Body of pancreas (tissue), 2 donors: ENCODE results near the gene GBX2.

DNA sequence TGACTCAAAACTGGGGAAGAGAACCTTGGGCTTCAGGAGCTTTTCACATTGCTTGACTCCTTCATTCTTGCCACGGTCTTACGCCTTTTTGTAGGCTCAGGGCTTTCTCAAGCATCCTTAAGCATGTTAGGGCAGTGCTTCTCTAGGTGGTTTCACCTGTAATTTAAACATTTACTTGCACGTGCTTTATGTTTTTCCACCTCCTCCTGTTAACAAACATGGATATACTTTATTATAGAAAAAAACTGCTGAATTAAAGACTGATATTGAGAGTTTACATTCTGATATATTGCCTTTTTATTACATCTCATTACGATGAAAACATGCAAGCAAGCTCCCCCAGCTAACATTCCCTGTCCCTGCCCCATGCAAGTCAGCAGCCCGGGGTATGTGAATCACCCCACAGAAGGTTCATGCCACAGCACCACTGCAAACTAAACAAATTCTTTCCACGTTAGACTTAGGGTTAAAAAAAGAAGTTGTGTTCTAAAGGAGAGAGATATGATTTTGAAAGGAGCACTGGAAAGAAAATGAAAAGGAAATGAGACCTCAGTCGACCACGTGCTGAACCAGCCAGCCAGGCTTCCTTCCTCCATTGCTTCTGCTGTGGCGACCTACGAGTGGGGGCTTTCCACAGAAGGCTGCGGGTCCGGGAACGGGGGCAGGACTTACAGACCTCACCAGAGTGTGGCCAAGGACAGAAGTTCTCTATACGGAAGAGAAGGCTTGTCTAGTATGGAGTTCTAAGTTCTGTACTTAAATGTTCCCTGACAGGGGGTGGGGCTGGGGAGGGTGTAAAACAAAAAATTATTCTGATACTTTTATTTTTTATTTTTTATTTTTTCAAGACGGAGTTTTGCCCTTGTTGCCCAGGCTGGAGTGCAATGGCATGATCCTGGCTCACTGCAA lies 52.0 kb downstream of the ARL4C start:
- PRO-cap, result no peak
- RAMPAGE, long total RNA, 2 experiments, result no peak in any of the 2 experiments

- PRO-cap, result no peak
- RAMPAGE, long total RNA, 2 experiments, result no peak in any of the 2 experiments
Measured at GRCh38 chr2:234631909-234632493, 135.1 kb upstream of the ARL4C start.

GRCh38 chr2:234863322-234863892 lies 88.4 kb upstream of the SH3BP4 start:
- PRO-cap, result no peak
- RAMPAGE, long total RNA, 2 experiments, result no peak in any of the 2 experiments

- PRO-cap, result no peak
- RAMPAGE, long total RNA, 2 experiments, result no peak in any of the 2 experiments
Measured at GRCh38 chr2:234950535-234951581, 959 bp upstream of the SH3BP4 start.

DNA sequence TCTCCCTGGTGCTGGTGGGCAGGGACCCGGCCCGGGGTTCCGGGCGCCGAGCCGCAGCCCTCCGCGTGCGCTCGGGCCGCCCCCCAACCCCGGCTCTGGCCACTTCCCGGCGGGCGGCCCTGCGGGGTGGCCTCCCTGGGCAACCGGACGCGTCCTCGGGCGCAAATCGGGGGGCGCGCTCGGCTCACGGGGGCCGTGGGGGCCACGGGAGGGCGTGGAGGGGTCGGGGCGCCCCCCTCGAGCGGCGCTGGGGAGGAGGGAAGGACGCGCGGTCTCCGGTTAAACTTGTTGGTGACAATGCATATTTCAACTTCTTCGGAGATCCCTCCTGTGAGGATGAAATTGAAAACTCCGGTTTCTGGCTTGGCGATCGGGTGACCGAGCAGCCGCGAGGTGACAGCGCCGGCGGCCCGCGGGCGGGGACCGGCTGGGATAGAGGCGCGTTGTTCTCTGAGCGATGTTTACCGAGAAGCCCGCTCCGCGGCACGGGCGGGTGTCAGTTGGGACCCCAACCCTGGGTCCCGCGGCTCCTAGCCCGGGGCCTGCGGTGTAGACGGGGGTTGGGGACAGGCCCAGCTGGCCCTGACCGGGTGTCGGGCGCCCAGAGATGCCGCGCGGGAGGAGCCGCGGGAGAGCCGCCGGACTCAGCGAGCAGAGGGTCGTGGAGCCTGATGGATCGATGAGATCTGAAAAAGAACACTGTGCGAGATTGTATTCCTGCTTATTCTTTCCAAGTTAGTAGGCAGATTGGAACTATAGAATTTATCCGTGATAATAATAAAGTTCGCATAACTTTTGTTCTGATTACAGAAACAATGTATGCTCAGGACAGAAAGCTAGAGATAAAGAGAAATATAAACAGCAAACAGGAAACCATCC lies 816 bp downstream of the SH3BP4 start:
- PRO-cap, result bidirectional peak, plus-strand start at position 366 of the sequence, minus-strand start at position 97 of the sequence; bidirectional peak, plus-strand start at position 604 of the sequence, minus-strand start at position 434 of the sequence
- RAMPAGE, long total RNA, 2 experiments, result no peak in any of the 2 experiments

DNA sequence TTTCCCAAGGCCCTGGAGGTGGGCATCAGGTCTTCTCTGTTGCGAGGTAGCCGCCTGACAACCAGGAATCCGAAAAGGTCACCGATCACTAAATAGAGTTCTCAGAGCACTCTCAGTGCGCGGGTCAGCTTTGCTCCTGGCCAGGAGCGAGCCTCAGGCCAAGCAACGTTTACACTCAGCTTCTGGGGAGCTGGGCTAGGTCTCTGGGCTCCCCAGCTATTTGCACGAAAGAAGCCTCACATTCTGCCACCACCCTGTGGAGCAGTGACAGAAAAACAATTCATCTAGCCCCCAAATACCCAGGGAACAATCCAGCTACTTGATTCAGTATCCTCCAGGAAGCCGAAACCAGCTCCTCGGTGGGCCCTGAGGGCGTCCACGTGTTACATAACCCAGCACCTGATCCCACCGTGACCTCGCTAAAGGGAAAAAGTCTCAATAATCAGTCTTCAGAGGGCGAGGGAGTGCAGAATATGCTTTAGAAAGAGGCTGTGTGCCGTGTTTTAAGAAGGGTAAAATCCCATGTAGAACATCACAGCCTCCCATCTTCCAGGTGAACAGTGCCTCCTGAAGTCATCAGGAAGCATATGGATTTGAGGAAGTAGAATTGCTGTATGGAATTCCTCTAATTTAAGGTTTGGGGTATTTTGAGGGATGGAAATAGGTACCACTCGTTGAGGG lies 3.4 kb downstream of the SH3BP4 start:
- PRO-cap, result bidirectional peak, plus-strand start at position 91 of the sequence, minus-strand start at position 90 of the sequence
- RAMPAGE, long total RNA, 2 experiments, result no peak in any of the 2 experiments

GRCh38 chr2:234960804-234961071 lies 8.9 kb downstream of the SH3BP4 start:
- PRO-cap, result no peak
- RAMPAGE, long total RNA, 2 experiments, result no peak in any of the 2 experiments

- PRO-cap, result unidirectional peak, plus-strand start at chr2:234977487
- RAMPAGE, long total RNA, 2 experiments, result no peak in any of the 2 experiments
Measured at GRCh38 chr2:234977244-234977680, 25.4 kb downstream of the SH3BP4 start.

DNA sequence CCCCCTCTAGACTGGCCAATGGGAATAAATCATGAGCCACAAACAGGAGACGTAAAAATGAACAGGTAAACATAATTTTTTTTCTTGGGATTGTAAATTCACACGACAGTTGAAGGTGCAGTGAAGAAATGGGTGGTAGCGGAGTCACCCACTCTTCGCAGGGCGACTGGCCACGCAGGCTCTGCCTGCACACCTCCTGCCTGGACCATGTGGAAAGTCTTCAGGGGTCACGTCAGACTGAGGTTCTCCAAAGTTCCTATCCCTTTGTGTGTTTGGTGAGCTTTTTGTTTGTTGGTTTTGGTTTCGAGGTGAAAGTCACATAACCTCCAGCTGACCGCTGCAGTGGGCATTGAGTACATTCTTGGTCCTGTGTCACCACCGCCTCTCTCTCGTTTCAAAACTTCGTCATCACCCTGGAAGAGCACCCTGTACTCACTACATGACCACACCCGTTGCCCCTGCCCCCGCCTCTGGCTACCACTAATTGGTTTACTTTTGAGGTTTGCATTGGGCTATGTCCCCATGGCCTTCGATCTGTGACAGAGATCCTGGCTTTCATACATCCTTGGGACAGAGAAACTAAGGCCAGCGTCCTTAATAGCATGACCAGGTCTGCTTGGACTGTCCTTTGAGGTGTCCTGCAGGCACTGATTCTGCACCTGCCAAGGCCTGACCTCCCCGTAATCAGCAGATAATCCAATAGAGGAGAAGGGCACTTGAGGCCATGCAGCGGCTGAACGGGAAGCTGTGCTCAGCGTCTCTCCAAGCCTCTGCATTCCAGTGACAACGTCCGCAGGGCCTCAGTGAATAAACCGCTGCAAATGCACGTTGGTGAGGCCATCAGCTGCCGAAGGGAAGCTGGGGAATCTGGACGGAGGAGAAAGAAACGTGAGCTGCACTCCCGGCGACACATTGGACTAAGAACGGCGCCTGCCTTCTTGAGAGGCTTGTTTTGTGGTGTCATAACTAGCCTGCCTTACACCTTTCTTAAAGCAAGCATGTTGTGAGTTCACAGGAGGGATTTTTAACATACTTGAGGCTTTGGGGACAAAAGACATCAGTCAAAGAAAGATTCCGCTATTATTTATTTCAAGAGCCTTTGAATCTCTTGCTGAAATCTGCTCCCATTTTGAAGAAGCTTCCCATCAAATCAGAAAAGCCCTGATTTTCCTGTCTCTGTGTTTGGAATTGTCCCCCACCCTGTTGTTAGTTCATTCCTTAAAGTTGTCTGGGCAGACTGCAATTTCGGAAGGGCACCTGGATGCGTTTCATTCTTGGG lies 46.9 kb downstream of the SH3BP4 start:
- PRO-cap, result no peak
- RAMPAGE, long total RNA, 2 experiments, result start-site peak on the plus strand in 1 of 2 experiments, centred at positions 674 to 1,021 of the sequence, 9 to 10 reads per replicate

GRCh38 chr2:235027323-235028264 lies 75.8 kb downstream of the SH3BP4 start:
- PRO-cap, result unidirectional peak, plus-strand start at chr2:235027674; unidirectional peak, plus-strand start at chr2:235027755; unidirectional peak, minus-strand start at chr2:235027821
- RAMPAGE, long total RNA, 2 experiments, result no peak in any of the 2 experiments

GRCh38 chr2:235432588-235433579 lies 61.0 kb upstream of the AGAP1 start:
- PRO-cap, result unidirectional peak, plus-strand start at chr2:235433487
- RAMPAGE, long total RNA, 2 experiments, result no peak in any of the 2 experiments

GRCh38 chr2:235433806-235434478 lies 59.9 kb upstream of the AGAP1 start:
- PRO-cap, result no peak
- RAMPAGE, long total RNA, 2 experiments, result no peak in any of the 2 experiments

DNA sequence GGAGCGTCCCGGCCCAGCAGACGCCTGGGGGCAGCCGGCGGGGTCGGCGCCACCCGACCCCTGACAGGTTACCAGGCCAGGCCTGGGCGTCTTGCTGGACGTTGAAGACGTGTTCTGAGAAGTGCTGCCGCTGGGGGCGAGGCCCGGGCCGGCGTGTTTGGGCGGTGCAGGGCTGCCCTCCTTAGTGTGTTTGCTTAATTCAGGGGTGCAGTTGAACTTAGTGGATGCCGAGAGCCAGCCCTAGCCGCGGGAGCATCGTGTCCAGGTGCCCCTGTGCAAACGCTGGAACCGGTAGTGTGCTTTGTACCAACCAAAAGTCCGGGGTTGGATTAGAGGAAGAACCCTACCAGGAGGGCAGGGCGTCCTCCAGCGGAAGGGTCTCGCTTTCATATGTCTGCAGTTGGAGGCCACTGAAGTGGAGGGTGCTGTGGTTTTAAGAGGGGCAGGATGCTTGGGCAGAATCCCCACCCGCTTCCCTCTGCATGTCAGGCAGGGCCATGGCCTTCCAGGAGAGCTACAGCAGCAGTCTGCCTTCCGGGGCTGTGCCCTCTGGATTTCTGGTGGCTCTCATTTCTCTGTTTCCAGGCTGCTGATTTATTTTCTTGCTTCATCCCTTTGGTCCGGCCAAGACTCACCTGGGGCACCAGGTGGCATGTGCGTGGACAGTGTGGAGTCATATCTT lies 1.4 kb downstream of the AGAP1 start:
- PRO-cap, result no peak
- RAMPAGE, long total RNA, 2 experiments, result no peak in any of the 2 experiments

GRCh38 chr2:235511108-235511991 lies 17.5 kb downstream of the AGAP1 start:
- PRO-cap, result no peak
- RAMPAGE, long total RNA, 2 experiments, result start-site peak on the plus strand in 1 of 2 experiments, at chr2:235511687-235511908 at its widest, 11 reads per replicate

DNA sequence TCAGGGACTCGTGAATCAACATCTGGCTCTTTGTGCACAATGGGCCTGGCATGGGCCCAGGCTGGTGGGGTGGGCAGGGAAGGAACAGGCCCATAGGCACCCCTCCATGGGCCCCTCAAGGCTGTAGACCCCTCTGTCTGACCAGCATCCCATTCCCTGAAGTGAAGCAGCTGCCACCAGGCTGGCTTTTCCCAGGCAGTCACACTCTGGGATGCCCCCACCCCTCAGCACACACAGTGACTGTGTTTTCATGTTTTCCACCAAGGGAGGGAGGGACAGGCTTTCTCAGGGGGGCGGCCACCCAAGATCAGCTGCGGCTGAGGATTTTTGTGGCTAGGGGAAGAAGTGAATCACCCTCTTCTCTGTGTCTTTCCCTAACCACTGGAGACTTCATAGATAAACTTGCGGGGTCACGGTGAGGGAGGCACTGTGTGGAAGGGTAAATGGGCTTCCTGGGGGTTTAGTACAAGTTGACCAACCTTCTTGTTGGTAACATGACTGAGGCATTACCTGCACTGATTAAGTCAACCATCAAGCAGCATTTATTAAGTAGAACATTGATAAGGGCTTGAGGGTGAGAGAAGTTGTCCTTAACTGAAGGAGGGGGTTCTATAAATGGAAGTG lies 166.1 kb downstream of the AGAP1 start:
- PRO-cap, result no peak
- RAMPAGE, long total RNA, 2 experiments, result no peak in any of the 2 experiments

DNA sequence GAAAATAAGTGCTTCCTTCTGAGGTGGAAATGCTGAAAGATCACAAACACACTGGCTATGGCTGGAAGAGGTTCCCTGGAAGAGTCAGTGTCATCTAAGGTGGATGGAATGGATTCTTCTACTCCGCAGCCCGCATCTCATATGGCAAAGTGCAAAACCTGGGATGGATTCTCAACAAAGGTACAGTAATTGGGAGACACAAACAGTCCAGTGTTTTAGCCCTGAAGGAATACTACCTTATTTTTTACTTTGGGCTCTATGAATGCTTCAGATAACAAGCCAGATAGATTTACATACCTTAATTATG lies 172.6 kb downstream of the AGAP1 start:
- PRO-cap, result no peak
- RAMPAGE, long total RNA, 2 experiments, result no peak in any of the 2 experiments

DNA sequence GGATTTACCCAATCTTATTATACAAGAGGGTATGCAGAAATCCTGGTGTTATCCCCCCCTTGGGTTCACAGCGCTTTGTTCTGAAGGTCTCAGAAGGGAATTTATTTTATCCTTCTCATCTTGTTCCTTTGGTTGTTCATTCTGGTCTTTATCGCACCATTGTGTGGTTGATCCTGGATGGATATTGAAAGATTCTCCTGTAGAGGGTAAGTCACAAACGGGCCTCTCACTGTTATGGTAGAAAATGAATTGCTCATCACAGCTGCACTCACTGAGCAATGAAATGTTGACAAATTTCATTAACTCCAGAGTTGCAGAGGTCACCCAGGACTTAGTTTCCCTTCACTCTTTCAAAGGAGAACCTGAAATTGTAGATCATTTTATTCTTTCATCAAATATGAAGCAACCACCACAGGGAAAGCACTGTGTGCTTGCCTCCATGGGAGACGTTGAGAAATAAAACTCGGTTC lies 193.7 kb downstream of the GBX2 start:
- PRO-cap, result no peak
- RAMPAGE, long total RNA, 2 experiments, result no peak in any of the 2 experiments

DNA sequence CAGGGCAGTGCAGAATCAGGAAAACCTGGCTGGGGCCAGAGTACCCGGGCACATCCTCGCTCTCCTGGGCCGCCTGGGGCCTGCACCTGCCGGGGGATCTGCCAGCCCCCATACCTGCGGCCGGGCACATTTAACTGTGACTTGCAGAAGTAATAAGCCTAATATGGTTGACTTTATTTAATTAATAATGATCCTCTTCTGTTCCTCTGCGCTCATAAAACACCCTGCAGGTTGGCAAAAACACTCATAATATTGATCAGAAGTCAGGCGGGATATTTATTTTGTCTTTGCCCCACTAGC lies 60.5 kb downstream of the GBX2 start:
- PRO-cap, result unidirectional peak, plus-strand start at position 79 of the sequence
- RAMPAGE, long total RNA, 2 experiments, result no peak in any of the 2 experiments

- PRO-cap, result no peak
- RAMPAGE, long total RNA, 2 experiments, result no peak in any of the 2 experiments
Measured at GRCh38 chr2:236168243-236168645, at the start of gene GBX2. GBX2 (minus strand) TSS chr2:236168386.

DNA sequence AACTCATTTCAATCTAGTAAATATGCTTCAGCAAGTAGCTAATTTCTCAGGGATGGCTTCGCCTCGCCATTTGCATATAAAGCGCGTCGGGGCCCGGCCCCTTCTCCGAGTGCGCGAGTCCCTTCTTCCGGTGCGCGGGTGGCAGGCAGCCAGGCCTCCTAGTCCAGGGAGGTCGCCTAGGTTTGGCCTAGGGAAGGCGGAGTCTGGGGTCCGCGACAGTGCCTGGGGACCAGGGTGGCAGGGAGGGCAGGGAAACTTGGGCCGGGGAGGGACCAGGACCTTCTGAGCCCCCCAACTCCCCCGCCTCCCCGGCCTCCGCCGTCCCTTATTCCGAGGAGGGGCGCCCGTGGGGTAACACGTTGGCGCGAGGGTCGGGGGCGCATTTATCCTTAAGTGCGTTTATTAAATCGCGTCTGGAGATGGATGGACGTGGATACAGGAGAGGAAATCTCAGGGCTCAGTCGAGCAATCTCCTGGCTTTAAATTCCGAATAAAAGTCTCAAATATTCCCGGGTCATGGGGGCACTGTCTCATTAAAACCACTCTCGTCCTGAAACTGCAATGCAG lies 10.4 kb upstream of the GBX2 start:
- PRO-cap, result no peak
- RAMPAGE, long total RNA, 2 experiments, result no peak in any of the 2 experiments